Fibroblast of the aortic adventitia (primary cell): ENCODE measurements around a stretch of chr18.

DNA sequence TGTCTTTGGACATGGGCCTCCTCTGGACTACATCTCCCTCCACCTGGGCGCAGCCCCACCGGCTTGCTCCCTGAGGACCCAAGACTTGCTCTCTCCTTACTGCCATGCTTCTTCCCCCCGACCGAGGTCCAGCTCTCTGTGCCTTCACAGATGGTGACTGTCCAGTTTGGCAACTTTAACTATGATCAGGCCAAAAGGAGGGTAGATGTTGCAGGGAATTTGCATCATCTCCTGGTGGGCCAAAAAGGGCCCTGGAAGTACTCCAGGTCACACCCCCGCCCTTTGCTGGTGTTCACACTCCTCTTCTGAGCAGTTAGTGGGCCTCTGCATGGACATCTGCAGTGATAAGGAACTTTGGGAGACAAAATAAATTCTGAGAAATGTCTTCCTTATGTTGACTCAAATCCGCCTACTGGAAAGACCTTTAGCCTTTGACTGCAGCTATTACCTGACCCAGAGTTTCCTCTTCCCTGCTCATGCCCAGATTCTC is 88.7 kb downstream of the RNF165 start:
- CAGE, long polyA plus RNA = no peak

DNA sequence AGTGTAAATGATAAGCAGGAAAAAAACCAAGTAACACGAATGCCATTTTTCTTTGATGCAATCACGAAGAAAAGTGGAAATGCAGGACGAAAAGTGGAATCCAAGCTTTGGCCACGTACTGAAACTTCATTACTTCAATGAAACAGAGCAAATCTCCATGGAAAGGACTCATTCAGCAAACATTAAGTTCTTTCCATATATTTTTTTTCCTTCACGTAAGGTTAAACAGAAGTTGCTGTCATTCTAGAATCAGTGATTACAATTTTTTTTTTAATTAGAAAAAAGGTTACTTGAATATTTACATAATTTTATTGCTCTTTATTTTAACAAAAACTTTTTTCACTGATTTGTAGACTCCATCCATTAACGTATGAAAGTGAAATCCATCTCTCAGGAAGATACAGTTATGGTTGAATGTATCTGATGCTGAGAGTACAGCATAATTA is 55.0 kb upstream of the ST8SIA5 start:
- CAGE, long polyA plus RNA = no peak

DNA sequence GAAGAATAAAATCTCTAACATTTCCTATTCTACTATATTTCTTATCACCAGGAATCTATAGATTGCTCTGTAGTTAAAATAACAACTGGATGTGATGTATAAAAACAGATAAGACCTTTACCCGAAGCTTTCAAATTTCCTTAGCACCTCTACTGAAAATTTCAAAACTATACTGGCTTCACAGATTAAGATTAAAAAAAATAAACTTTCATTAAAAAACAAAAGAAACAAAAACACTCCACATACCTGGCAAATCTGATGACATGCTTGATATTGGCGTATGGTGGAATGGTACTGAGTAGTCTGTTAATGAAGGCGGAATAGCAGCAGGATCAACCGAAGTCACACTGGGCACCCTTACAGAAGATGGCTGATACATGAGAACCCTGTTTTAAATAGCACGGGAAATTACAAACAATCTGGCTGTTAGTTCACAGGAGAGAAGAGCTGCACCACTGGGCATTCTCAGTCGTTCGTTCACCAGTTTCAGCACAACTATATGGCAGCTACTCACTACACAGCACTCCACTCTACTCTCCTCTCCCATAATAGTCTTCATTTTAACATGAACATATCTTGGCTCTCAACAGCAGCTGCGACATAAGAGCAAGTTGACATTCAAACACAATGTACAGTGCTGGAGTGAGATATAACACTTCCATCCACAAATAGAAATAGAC is 64.0 kb upstream of the ST8SIA5 start:
- CAGE, long polyA plus RNA = no peak

DNA sequence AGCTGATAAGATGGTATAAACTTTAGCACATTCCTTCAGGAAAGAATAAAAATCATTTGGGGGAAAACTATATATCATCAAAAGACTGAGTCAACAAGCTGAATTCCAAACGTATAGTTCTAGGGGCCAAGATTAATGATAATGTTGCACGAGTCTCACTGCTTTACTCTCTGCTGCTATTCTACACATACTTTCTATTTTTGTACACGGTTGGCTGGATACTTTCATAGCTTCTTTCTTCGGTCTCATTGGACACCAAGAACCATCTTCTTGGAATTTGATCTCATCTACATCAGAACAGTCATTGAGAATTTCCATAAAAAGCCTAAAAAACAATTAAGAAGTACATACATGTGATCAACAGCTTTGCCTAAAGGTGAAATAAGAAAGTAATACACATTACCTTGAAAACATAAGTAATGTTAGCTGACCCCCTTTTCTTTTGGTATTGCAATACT is 72.7 kb upstream of the ST8SIA5 start:
- CAGE, long polyA plus RNA = no peak

DNA sequence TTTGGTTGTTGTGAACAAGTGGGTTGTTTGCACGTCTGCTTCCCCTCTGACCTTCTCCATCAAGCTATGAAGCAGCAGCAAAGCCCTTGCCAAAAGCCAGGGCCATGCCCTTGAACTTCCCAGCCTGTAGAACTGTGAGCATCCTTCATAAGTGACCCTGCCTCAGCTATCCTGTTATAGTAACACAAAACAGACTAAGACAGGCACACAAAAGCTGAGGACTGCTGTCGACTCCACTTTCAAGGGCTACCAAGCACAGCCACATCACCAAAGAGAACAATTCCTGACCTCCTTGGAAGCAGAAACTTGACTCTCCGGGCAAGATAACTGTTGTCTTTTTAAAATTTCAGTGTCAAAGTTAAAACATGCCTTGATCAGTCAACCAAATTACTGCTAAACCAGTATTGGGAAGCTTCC is 105.0 kb downstream of the SMAD2 start:
- CAGE, long polyA plus RNA = no peak

- CAGE, long polyA plus RNA = no peak
Measured at GRCh38 chr18:47879292-47880018, 51.0 kb downstream of the SMAD2 start.

GRCh38 chr18:48084750-48085331 is 154.4 kb upstream of the SMAD2 start:
- CAGE, long polyA plus RNA = no peak

GRCh38 chr18:48135571-48136119 is 205.2 kb upstream of the SMAD2 start:
- CAGE, long polyA plus RNA = no peak

DNA sequence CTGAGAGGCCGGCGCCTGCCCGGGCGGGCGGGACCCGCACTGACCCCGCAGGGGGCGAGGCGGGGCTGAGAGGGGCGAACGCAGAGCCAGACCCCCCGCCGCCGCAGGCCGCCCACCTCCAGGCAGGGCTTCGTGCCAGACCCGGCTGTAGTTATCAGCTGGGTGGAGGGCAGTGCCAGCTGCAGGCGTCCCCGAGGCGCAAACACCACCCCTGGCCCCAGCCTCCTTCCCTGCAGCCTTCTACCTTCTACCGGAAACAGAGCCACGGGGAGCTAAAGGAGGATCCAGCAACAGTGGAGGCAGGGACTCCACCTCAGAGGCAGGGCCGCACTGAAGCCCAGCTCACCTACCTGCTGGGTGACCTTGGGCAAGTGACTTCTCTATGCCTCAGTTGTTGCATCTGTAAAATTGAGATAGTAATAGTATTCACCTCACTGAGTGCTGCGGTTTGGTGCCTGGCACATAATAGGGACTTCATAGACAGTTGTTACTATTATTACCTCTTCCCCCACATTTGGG is 231.6 kb upstream of the SMAD2 start:
- CAGE, long polyA plus RNA = no peak

- CAGE, long polyA plus RNA = no peak
Measured at GRCh38 chr18:48356766-48357726, 52.1 kb downstream of the ZBTB7C start.

- CAGE, long polyA plus RNA = no peak
Measured at GRCh38 chr18:48553125-48553745, 14.4 kb downstream of the CTIF start.

GRCh38 chr18:48592444-48593382 is 53.9 kb downstream of the CTIF start:
- CAGE, long polyA plus RNA = no peak

- CAGE, long polyA plus RNA = no peak
Measured at GRCh38 chr18:48715698-48716675, 177.2 kb downstream of the CTIF start.

DNA sequence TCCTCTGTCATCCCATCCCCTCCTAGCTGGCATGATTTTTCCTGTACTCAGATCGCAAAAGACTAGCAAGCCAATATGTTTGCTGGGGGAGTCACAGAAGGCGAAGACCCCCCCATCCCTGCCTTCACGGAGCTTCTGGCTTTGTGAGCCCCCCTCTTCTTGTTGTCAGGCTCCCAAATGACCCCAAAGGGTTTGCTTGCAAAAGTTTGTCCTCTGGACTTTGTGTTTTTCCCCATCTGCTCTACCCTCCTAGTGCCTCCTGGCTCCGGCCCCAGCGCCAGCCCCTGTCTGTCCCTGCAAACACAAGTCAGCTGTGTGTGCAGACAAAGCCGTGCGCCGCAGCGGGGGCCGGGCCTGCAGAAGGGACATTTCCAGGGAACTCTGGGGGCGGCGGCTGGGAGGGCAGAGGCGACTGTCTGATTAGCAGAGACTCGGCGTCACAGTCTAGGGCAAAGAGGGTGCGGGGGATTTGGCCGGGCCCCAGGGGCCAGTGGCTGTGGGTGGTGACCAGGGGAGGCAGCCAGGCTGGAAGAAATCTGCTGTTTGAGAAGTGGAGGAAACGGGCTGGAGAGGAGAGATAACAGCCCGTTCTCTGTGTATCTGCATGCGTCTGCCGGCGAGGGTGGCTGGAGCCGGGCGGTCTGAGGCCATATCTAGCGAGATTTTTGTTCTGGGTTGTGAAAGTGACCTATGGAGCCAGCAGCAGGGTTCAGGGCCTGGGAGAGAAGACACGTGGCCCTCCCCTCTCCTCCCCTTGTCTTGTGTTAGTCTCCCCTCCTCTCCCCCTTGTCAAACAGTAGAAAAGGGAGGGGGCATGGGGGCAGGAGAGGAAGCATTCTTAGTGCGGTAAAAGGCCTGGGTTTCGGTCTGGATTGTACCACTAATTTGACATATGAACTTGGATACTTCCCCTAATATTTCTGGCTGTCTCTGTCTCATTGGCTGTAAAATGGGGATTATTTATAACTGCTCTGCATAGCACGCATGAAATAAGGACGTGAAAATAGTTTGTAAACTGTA is 169.5 kb downstream of the SMAD7 start:
- CAGE, long polyA plus RNA = no peak

GRCh38 chr18:48782041-48783177 is 168.4 kb downstream of the SMAD7 start:
- CAGE, long polyA plus RNA = no peak

DNA sequence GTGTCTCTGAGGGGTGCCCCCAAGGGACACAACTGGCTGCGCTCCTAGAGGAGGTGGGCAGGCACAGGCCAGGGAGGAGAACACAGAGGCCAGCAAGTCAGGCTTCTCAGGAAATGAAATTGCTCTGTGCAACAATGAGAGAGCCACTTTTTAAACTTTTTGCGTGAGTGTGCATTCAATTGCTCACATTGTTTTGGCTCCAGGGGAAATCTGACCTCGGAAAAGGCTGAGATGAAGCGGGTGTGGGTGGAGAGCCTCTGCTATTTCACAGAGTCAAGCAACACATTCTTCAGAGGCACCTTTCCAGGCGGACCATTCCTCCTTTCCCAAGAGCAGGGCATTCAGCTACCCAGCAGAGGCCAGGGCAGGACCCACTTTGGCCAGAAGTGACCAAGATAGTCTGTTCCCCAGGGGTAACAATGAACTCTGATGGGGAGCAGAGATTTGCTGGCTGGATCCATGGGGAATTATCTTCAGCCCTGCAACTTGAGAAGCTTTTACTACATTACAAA is 125.4 kb downstream of the SMAD7 start:
- CAGE, long polyA plus RNA = no peak

DNA sequence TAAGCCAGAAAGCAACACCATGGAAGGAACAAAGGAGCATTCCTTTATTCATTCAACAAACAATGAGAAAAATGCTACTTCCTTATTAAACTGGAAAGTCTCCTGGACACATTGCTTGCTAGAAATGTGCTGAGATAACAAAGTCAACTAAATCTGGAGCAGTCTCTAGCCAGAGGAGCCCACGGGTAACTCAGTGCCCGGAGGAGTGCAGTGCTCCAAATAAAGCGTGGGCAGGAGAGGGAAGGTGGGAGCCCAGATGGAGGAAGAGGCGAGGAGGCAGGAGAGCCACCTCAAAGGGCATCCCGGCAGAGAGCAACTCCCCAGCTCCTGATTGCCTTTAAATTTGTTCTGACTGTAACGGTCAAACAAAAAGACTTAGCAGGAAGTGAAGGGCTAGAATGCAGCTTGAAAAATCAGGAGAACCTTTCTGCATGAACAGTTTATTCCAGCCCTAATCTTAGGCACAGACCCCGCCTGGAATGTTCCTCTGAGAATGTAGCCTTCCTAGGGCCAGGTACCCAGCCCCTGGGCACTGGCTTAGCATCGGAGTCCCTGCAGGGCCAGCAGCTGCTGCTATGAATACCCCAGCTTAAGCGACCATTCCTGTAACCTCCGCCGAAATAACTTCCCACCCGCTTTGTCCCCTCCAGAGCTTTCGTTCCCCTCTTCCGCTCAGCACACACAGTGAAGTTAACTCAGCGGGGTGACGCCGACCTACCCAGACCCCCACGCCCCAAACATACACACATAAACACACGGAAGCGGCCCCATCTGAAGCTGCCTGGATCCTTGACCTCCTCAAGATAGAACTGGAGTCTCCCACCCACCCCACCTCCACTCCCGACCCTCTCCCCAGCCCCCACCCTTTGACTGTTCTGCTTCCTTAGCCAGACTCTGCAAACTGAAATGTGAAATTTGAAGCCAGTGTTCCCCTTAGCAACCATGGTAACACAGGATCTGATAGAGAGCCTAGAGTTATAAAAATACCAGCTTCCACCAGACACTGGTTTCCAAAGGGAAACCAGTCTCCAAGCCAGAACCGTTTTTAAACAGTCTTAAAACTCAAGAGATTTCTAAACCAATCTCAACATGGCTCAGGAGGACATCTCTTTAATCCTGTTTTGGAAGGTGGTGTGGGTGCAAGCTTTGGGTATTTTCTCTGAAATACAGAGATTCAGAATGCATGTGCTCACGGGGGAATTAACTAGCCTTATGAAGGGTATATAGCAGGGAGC is 123.2 kb downstream of the SMAD7 start:
- CAGE, long polyA plus RNA = no peak

DNA sequence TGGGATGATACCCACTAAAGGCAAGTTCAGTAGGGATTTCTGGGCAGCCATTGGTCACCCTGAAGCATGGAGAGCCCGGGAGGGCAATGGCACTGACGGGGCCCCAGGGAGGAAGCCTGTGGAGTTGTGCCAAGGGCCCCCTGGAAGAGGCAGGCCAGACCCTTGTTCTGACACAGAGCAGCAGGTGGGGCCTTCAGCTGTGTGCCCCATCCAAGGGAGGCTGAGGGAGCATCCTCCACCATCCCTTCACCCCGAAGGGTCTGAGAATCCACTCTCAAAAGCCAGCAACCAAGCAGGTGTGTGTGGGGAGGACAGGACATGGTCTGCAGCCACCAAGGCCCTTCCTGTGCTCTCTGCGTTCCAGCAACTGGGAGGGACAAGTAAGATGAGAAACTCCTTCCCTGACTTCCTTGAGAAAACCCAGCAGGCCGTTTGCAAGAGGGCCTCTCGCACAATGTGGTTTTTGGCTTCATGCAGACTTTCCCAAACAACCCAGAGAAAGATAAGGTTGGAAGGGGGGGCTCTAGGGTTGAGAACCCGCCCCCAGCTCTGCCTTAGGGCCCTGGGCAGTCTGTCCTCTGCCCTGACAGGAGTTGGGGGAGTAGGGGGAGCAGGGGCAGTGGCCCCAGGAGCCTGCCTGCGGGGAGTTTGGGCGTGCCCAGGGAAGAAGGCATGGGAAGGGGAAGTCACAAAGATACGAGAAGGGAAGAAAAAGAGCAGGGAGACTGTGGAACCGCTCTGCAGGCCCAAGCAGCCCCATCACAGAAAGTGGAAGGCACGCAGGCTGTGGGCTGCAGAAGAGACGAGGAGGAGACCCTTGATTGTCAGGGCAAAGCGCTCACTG is 100.0 kb downstream of the SMAD7 start:
- CAGE, long polyA plus RNA = no peak

DNA sequence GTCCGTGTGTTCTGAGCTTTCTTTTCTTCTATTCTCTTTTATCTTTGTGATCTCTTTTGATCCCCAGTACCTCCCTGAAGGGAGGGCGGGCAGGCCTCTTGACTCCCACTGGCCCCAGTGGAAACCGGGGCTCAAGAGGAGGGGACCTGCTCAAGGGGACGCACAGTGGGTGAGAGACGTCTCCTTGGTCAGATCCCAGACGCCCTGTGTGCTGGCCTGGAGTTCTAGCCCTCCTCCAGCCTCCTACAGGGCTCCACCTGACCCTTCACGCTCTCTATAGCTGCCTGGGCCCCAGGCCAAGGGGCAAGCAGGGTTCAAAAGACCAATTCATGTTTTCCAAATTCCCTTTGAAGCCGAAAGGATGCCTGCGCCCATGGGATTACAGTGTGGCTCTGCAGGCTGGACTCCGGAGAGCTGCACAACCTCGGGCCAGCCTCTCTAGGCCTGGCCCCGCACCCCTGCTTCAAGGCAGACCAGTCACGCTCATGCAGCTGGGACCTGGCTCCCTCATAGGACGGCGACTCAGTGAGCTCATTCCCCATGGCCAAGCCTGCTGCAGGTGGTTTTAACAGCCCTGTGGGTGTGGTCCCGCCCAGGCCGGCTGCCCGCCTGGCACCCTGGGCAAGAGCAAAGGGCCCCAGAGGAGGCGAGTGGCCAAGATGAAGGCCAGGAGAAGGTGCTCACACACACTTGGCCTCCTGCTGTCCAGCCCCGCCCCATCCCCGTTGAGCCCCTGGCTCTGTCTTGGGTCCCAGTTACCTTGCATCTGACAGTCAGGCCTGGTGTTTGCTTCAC is 57.2 kb downstream of the SMAD7 start:
- CAGE, long polyA plus RNA = no peak

GRCh38 chr18:48902975-48903831 is 47.6 kb downstream of the SMAD7 start:
- CAGE, long polyA plus RNA = no peak